Mesenchymal stem cell of the bone marrow (primary cell): ENCODE measurements around a stretch of chr13.

- CAGE, long polyA plus RNA, result no peak
These were observed 39.5 kb downstream of the FOXO1 start for GRCh38 chr13:40626665-40627544.

- CAGE, long polyA plus RNA, result no peak
These were observed 37.9 kb downstream of the FOXO1 start for GRCh38 chr13:40628461-40629064.

DNA sequence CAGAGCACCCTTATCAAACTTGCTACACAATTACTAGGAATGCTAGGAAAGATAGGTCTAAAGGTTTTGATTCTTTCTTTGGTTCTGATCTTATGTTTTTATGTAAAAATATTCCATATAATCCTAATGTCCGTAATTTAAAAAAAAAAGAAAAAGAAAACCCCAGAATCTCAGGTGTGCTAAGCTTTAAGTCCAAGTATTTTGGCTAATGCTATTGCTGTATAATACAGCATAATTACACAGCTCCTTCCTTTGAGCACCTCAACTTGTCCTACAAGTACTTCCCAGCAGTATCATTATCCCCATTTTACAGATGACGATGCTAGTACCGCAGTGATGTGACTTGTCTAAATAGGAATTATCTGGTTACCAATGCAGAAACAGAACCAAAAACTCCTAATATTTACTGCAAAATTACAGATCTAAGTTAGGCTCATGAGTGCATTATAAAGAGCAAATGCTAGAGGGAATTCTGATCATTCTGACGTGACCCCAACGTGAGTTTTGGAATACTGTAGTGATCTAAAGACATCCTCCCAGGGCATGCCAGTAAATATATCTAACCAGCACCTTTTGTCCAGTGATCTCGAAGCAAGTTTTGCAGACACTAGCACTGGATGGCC is 22.7 kb downstream of the FOXO1 start:
- CAGE, long polyA plus RNA, result no peak

- CAGE, long polyA plus RNA, result no peak
These were observed 587 bp upstream of the FOXO1 start for GRCh38 chr13:40666708-40667747.

- CAGE, long polyA plus RNA, result no peak
These were observed 1.8 kb upstream of the FOXO1 start for GRCh38 chr13:40668021-40668815.

GRCh38 chr13:40941517-40942058 is 77.5 kb downstream of the ELF1 start:
- CAGE, long polyA plus RNA, result no peak

DNA sequence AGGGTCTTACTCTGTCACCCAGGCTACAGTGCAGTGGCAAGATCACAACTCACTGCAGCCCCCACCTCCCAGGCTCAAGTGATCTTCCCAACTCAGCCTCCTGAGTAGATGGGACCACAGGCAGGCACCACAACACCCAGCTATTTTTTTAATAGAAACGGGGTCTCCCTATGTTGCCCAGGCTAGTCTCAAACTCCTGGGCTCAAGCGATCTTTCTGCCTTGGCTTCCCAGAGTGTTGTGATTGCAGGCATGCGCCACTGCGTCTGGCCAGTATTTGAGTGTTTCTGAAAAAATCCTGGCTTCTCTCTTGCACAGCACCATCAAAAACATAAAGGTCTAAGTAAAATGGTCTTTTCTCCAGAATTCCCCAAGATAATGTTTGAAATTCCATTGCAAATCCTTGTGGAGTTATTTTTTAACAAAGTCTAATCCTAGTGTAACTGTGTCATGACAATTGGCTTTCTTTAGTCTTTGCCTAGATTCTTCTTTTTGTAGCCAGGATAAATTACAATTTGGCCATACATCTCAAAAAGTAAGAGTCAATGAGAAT is 47.8 kb downstream of the ELF1 start:
- CAGE, long polyA plus RNA, result no peak

GRCh38 chr13:41006301-41006713 is 12.8 kb downstream of the ELF1 start:
- CAGE, long polyA plus RNA, result no peak

- CAGE, long polyA plus RNA, result no peak
These were observed 12.0 kb upstream of the WBP4 start for GRCh38 chr13:41048968-41050065.

DNA sequence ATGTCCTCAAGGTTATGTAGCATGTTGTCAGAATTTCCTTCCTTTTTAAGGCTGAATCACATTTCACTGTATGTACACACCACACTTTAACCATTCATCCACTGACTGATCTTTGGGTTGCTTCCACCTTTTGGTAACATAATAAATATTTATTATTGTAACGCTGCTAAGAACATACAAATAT is 11.1 kb upstream of the WBP4 start:
- CAGE, long polyA plus RNA, result no peak

DNA sequence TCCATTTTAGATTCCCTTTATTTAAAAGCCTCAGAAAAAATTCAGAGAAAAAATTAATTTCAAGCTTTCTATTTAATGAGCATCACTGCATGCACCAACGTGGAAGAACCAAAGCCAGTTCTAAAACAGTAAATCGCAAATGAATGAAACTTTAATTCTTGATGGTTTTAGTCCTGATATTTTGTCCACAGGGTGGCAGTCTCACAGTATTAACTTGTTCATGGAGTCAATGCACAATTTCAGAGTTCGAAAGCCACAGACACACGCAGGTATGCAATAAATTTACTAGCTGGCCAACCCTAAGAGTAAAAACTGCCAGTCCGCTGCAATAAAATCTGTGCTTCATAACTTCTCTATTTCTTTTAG is 7.1 kb upstream of the WBP4 start:
- CAGE, long polyA plus RNA, result no peak

GRCh38 chr13:41059622-41060744 is 1.3 kb upstream of the WBP4 start:
- CAGE, long polyA plus RNA, result no peak

DNA sequence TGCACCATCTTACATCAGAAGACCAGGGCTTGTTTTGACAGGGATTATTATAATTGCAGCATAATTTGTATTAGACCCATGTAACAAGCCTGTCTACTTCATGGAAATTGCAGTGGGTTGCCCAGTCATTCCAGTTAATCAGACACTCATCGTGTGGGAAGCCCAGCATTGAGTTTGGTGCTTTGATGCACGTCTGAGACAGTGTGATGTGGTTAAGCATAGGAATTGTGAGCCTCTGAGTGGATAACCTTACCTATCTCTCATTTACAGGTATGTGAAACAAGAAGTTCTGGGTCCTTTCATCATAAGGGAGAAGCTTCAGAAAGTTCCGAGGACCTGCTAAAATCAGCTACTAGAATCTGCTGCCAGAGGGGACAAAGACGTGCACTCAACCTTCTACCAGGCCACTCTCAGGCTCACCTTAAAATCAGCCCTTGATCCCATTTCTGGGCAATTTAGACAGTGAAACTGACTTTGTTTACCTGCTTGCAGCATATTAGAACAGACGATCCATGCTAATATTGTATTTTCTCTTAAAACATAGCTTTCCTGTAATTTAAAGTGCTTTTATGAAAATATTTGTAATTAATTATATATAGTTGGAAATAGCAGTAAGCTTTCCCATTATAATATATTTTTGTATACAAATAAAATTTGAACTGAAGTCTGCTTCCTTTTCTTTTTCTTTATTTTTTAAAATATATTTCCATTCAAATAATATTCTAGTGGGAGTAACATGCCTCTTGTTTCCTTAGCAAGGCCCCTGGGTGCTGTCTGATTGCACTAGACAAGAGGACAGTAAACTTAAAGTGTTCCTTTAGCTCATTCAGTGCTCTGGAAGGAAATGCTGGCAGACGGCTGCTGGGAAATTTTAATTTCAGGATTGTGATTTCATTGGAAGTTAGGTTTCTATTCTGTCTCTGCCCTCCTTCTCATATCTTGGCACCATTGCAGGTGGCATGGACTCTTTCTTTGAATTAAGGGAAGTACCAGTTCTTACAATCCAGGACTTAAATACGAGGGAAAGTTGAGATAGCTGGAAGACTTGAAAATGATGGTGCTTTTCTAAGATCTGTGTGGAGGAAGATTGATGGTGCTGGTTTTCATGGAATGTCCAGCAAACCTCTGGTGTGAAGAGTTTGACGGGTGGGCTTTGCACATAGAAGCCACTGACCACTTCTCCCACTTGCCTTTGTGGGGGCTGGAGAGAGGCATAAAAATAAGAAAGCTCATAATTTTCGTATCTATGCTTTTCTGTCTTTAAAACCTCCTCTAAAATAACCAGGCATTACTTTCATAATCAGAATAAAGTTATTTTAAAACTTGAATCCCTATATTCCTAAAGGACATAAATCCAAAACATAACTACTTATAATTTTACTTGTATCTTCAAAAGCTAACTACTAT is 13.4 kb downstream of the RGCC start:
- CAGE, long polyA plus RNA, result no peak

DNA sequence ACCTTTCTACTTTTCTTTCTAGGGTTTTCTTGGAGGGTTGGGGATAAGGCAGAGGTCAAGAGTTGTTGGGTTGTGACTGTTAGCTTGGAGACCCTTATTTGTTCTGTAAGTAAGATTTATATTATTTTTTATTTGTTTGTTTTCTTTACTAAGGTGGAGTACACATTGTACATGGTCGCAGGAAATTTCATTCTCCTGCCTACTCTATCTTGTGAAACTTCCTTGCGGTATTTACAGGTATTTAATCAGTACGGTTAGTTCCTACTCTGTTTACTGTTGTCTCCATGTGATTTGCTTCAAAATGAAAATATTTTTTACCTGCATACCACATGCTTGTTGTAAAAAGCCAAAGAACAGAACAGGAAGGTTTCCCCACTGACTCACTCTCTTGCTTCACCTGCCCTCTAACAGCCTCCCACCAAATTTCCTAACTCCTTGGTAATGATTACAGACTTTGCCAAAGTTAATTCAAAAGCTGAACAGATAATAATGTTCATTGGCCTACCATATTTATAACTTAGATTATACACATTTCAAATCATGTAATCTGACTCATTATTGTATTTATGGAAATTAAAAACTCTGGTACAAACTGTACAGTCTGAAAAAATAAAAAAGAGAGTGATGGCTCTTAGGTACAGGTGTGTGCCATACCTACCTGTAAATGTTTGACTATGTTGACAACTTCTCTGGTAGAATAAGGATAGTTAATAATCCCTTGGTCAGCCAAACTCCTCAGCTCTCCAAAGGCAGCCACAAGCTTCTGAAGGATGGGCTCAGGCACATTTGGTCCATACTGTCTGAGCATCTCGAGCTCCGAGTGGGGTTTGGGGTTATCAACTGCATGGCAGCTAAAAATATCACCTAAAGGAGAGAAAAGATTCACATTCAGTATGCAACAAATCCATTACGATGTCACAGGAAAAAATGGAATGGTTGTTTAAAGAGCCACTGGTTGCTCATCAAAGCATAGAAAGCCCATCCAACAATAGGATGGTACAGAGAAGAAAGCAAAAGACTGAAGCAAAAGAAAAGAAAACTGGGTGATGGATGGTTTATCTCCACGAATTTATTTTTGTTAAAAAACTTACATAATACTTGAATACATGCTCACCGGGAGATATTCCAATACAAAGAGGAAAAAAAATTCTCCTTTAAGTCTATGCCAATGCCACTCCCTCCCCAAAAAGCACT is 239.8 kb downstream of the VWA8 start:
- CAGE, long polyA plus RNA, result no peak

GRCh38 chr13:42130577-42131543 is 82.4 kb downstream of the DGKH start:
- CAGE, long polyA plus RNA, result no peak

GRCh38 chr13:42981791-42982322 is 10.2 kb downstream of the EPSTI1 start:
- CAGE, long polyA plus RNA, result no peak

DNA sequence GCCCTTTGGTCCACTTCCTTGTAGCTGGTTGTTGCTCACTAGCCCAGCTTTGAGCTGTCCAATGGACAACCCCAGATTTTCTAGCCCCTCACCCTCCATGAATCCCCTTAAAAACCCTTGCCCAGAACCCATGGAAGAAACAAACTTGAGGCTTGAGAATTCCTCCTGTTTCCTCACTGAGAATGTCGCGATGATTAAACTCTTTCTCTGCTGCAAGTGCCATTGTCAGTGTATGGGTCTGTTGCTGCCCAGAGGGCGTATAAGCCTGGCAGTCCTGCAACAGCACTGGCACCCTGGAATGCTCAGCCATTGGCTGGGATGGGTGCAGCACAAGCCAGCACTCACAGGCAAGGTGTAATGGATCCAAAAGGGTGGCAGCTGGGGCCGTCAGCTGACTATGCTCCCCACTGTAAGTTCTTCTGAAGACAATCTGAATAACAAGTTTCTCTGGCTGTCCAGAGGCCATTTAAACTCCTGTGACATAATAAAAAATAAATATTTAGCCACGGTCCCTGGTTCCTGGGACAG is 6.2 kb downstream of the EPSTI1 start:
- CAGE, long polyA plus RNA, result no peak

DNA sequence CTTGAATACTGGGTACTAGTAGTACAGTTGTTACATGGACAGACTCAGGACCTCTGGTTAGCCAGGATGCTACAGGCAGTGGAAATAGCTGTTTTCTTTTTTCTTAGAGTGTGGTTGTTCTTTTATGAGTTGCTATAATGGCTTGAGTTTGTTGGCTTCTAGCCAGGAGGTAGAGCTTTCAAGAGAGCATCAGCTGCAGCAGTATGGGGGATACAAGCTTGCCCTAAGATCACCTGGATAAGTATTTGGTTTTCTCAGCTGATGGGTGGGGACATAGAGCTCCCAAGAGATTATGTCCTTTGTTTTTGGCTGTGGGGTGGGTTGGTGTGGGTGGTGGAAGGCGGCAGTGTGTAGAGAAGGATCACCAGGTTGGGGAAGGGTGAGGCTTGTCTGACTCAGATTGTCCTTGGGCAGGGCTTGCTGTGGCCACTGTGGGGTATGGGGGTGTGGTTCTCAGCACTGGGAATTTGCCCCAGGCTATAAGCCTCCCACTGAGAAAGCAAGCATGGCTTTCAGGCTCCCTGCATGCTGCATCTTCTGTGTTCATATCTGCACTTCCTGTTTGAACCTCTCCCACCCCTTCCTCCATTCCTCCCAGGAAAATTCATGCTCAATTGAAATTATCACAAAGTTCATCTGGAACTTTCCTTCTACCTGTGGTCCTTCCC is 34.8 kb downstream of the DNAJC15 start:
- CAGE, long polyA plus RNA, result no peak

DNA sequence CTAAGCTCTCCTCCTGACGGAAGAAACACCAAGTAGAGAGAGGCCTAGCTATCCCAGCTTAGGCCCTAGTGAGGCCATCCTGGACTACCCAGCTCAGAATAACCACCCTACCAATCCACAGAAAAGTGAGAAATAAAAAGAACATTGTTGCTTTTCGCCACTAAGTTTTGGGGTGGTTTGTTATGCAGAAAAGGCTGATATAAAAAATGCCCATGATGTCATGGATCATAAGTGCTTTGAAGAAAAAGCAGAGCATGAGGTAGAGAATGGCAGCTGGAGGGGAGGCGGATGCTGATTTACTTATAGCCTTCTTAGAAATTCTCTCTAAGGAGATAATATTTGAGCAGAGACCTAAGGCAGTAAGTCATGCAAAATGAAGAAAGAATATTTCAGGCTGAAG is 73.5 kb downstream of the DNAJC15 start:
- CAGE, long polyA plus RNA, result no peak

- CAGE, long polyA plus RNA, result no peak
These were observed 95.8 kb downstream of the LACC1 start for GRCh38 chr13:43975350-43976096.